Endothelial cell of umbilical vein (primary cell): ENCODE measurements around the gene PDX1.

DNA sequence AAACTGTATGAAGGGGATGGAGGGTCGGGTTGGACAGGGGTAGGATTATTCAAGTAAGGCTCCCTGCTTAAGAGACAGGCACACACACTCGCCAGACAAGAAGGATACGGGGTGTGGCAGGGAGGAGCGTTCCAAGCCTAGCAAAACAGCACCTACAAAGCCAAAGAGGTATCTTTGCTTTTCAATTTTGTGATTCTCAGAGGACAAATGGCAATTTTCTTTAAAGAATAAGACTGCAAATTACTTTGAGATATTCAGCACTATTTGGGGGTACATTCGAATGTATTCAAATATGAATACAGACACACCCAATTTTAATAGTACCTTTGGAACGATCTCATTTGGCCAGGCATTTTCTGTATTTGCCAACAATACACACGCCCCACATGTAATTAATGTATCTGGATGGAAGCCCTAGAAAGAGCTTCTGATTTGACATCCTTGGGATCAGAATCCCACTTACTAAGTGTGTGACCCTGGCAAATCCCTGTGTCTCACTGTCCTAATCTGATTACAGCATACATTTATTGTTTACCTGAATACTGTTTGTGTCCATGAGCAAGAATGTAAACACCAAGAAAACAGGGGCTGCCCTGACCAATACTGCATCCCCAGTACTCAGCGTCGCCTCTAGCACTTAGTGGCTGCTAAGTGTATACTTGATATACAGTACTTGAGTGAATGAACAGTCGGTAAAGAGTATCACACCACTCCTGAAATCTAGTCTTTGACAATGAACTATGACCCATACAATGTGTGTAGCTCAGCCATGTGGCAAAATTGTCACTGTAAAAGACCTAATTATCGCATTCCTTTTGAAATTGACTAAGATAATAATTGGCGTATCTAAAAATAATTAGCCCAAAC, 2.2 kb downstream of the USP12 start:
- PRO-cap = no peak
CAGE:
- cytosol, long polyA minus RNA = no peak
- cytosol, long polyA plus RNA = no peak
- long polyA plus RNA = no peak
- nucleus, long polyA minus RNA = no peak
- nucleus, long polyA plus RNA = no peak

GRCh38 chr13:27170269-27171156, 1.1 kb downstream of the USP12 start:
- PRO-cap = unidirectional peak, plus-strand start at chr13:27170836; bidirectional peak, plus-strand start at chr13:27171016, minus-strand start at chr13:27171042
CAGE:
- cytosol, long polyA minus RNA = no peak
- cytosol, long polyA plus RNA = no peak
- long polyA plus RNA = no peak
- nucleus, long polyA minus RNA = no peak
- nucleus, long polyA plus RNA = no peak

GRCh38 chr13:27264022-27264516, 6.6 kb upstream of the RASL11A start:
- PRO-cap = no peak
CAGE:
- cytosol, long polyA minus RNA = no peak
- cytosol, long polyA plus RNA = no peak
- long polyA plus RNA = no peak
- nucleus, long polyA minus RNA = no peak
- nucleus, long polyA plus RNA = no peak

DNA sequence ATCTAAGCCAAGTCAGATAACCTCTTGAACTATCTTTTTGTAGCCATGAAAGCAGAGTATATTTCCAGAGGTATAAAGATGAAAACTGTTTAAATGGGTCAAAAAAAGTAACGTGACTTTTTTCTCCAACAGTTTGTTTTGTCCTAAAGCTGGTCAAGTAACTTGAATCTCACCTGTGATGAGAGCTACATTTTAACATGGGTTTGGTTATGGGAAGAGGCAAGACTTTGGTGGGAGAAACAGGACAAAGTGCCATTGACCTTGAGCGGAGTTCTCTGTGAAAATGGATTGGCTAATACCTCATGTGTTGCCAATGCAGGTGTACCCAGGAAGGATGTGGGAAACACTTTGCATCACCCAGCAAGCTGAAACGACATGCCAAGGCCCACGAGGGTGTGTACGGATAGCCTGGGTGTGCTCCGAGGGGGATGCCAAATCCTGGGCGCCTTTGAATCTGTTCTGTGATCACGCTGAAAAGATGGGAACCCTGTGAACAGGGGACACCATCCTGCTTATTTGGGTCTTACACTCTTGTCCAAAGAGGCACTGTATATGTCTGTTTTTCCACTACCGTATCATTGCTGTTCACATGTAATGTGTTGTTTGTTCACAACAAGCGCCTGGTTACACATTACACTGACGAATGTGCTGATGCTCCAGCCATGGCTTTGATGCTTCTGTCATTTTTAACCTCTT, 8.1 kb downstream of the GTF3A start:
- PRO-cap = no peak
CAGE:
- cytosol, long polyA minus RNA = no peak
- cytosol, long polyA plus RNA = no peak
- long polyA plus RNA = no peak
- nucleus, long polyA minus RNA = no peak
- nucleus, long polyA plus RNA = no peak

DNA sequence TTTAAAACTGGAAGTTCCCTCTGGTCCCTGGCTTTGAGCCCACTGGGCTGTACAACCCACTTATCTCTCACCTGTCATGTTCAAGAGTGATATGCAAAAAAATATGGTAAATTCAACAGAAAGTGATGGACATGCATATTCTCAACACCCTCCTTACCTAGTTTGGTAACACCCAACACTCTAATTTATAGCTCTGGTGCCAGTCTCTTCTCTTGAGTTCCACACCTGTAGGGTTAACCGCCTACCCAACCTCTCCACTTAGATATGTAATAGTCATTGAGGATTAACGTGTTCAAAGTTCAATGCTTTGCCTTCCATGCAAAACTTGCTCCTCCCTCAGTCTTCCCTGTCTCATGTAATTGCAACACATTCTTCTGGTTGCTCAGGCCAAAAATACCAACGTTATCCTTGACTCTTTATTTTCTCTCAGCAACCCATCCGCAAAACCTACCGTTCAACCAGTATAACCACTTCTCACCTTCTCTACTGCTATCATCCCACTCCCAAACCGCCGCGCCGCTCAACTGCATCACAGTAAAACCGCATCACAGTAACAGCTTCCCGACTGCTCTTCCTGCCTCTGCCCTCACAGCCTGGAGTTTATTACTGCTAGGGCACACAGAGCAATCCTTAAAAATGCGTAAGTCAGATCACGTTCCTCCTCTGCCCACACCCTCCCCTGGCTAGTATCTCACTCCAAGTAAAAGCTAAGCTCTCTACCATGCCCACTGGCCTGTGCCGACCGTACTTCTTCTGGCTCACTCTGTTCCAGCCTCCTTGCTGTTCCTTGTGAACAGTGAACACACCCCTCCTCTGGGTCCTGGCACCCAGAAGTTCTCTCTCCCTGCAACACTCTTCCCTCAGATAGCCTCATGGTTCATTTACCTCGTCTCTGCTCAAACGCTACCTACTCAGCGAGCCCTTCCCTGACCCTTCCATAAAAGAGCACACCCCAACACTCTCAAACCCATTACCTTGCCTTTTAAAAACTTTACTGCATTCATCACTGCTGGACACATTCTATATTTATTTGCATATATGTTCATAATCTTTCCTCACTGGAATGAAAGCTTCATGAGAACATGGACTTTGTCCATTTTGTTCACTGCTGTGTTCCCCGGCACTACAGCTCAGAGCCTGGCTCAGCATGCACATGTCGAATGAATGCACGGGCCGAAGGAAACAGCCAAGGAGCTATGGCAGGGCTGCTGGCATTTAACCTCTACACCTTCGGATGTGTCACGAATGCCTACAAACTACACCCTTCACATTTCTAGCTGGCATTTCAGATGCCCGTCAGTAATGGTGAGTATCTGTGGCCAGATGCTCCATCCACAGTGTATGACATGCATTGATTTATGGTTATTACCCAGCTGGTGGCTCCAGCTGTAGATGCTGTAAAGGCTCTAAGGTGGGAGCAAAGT, 8.0 kb downstream of the MTIF3 start:
- PRO-cap = no peak
CAGE:
- cytosol, long polyA minus RNA = no peak
- cytosol, long polyA plus RNA = no peak
- long polyA plus RNA = no peak
- nucleus, long polyA minus RNA = no peak
- nucleus, long polyA plus RNA = no peak

DNA sequence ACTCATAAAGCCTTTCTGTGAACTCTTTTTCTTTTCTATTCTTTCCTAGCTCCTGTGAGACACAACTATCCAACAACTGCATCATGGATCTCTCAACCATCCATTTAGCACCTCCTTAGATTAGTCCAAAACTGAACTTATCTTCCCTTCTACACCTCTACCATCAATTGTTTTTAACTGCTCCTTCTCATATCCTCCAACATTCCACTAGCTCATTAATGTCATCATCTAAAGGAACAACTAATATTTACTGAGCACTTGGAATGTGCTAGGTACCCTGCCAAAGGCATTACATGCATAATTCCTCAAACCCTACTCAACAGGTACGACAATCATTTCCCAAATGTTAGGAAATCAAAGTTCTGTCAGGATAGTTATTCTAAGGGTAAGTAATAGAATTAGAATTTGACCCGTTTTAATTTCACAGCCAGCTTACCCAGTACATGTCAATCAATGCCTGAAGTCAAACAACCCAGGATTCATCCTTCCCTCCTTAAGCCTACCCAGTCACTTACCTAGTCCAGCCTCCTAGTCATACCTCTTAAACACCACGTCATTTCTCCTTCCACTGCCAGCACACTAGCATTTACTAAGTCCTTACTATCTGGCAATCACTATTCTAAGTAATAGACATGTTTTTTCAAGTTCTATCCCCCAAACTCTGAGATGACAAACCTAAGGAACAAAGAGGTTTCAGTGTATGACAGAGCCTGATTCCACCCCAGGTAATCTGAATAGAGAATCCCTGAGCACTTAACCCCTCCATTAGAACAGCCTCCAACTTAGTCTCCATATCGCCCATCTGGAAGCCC, 2.4 kb downstream of the LNX2 start:
- PRO-cap = no peak
CAGE:
- cytosol, long polyA minus RNA = no peak
- cytosol, long polyA plus RNA = no peak
- long polyA plus RNA = no peak
- nucleus, long polyA minus RNA = no peak
- nucleus, long polyA plus RNA = no peak

- PRO-cap = no peak
CAGE:
- cytosol, long polyA minus RNA = start-site peak on the plus strand at chr13:27666342-27666412, 10 reads
- cytosol, long polyA plus RNA = no peak
- long polyA plus RNA = no peak
- nucleus, long polyA minus RNA = no peak
- nucleus, long polyA plus RNA = no peak
Measured at GRCh38 chr13:27665466-27666532, 44.1 kb downstream of the POLR1D start.

DNA sequence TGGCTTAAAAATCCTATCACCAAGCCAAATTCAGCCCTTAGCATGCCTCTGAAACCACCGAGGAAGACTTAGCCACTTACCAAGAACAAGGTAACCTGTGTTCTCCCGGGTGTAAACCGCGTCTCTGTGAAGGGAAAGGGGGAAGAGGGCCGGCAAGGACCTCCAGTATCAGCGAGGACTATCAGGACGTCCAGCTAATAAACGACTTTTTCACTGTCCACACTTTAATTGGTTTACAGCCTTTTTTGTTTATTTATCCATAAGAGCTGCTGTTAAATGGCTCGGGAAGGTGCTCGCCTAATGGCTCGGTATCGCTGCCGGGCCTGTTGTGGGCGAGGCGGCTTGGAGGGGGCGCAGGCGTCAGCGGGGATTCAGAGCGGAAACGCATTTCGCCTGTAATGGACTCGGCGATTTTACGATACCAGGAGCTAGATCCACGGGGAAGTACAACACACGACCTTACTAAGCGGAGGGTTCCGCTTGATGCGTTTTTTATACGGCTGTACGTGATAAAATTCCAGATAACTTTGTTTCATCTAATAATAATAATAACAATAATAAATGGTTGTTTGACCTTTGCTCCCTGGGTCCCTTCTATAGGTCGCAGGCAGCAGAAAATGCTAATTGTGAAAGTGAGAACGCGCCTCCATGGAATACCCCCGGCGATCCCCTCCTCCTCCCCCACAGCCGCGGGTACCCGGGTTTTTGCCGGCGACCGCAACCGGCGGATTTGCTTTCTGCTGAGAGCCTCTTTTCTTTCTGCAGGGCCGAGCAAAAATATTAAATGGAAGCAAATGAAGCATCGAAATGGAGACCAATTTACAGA, 2.5 kb upstream of the PDX1 start:
- PRO-cap = no peak
CAGE:
- cytosol, long polyA minus RNA = no peak
- cytosol, long polyA plus RNA = no peak
- long polyA plus RNA = no peak
- nucleus, long polyA minus RNA = no peak
- nucleus, long polyA plus RNA = no peak

- PRO-cap = no peak
CAGE:
- cytosol, long polyA minus RNA = no peak
- cytosol, long polyA plus RNA = no peak
- long polyA plus RNA = no peak
- nucleus, long polyA minus RNA = no peak
- nucleus, long polyA plus RNA = no peak
Measured at GRCh38 chr13:27919551-27920447, at the start of gene PDX1. Gene PDX1, plus strand, starts transcription at chr13:27920000.

DNA sequence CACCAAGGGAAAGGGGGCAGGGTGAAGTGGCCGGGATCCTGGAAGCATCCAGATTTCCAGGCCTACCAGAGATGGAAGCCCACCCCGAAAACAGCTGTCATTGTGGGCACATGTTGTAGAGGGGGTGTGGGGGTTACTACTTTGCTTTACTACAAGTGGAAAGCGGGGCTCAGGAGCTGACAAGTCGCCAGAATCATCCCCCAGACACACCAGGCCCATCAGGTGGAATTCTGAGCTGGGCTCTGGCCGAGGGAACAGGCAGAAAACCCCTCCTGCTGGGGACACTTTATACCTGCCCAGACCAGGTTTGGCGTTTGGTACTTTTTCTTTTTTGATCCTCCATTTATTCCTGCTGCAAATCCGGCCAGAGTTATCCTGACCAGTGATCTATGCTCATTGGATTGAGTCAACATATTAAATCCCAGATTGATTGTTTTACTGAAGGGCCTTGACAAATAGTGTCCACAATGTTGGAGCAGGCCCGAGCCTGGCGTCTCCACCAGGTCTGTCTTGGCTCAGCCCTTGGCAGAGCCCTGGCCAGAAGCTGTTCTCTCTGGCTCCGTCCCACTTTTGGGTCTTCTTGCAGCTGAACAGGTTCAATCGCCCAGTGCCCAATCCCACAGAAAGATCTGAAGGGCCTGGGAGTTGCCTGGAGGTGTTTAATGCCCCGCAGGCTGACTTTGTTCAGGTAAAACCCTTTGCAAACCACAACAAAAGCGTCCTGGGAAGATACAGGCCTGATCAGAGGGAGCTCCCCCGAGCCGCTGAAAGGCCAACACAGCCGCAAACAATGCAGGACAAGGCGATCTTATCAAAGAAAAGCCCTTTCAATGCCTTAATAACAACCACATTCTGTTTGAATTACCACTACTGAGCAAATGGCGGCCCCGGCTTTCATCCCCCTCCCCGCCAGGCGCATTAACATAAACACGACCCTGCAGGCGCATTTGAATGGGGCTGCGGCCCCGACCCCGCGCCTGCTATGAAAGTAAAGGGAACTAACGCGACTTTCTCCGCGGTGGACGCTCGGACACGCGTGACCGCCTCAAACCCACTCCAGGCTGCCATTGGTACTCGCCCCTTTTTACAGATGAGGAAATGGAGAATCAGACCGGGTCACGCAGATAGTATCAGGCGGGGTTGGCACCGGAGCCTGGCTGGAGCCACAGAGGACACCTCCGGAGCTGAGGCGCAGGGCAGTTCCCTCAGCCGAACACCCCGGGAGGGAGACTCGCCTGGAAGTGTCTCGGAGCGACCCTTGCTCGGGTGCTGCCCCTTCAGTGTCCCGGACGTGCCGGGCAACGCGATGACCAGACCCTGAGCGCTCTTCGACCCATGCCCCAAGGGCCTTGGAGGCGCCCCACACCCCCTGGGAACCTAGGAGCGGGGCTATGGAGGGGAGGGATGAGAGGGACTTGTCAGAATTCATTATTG, 3.3 kb downstream of the CDX2 start:
- PRO-cap = no peak
CAGE:
- cytosol, long polyA minus RNA = no peak
- cytosol, long polyA plus RNA = no peak
- long polyA plus RNA = no peak
- nucleus, long polyA minus RNA = no peak
- nucleus, long polyA plus RNA = no peak

DNA sequence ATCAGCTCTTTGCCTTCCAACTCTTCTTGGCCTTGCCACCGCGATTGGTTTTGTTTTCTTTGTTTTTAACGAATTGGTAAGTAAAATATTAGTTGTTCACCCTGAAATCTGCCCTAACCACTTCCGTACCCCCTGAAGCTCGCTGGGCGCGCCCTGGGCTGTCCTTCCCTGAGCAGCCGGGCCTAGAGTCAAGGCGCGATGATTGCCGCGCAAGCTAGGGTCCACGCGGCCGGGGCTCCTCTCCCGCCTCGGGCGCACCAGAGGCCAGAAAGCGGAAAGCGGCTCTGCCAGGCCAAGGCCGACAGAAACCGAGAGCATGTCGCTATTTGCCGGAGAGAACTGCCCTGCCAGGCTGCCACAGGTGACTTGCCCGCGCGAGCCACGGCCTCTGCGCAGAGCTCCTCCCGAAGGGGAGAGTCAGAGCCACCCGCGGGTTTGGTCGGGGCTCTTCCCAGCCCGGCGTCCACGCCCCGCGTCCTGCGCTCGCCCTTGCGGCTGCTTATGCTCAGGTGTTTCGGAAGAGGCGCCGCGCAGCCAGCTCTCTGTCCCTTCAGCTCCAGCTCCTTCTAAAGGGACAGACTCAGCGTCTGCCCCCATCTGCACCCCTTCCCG, 6.6 kb upstream of the CDX2 start:
- PRO-cap = no peak
CAGE:
- cytosol, long polyA minus RNA = no peak
- cytosol, long polyA plus RNA = no peak
- long polyA plus RNA = no peak
- nucleus, long polyA minus RNA = no peak
- nucleus, long polyA plus RNA = no peak

DNA sequence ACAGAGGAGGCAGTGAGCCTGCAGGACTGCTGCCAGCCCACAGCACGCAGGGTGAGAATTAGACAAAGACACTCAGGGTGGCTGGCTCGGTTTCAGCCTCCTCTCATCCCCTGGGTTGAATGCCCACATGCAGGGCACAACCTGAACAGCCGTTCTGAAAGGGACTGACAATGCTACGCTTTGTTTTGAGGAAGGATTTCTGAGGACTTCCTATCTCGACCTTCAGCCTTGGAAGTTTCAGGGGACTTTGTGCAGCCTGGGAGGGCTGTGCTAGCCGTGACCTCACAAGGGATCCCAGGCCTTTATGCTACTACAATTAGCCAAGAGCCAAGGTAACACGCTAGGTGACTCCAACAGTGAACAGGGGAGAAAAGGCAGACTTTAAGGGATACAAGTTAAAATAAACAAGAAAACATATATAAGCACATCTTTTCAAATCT, 34.4 kb upstream of the URAD start:
- PRO-cap = no peak
CAGE:
- cytosol, long polyA minus RNA = no peak
- cytosol, long polyA plus RNA = no peak
- long polyA plus RNA = no peak
- nucleus, long polyA minus RNA = no peak
- nucleus, long polyA plus RNA = no peak

GRCh38 chr13:28099358-28099826, 984 bp downstream of the FLT3 start:
- PRO-cap = no peak
CAGE:
- cytosol, long polyA minus RNA = no peak
- cytosol, long polyA plus RNA = no peak
- long polyA plus RNA = no peak
- nucleus, long polyA minus RNA = no peak
- nucleus, long polyA plus RNA = no peak

- PRO-cap = no peak
CAGE:
- cytosol, long polyA minus RNA = no peak
- cytosol, long polyA plus RNA = no peak
- long polyA plus RNA = no peak
- nucleus, long polyA minus RNA = no peak
- nucleus, long polyA plus RNA = no peak
Measured at GRCh38 chr13:28099827-28100154, 585 bp downstream of the FLT3 start.

- PRO-cap = bidirectional peak, plus-strand start at chr13:28138851, minus-strand start at chr13:28138409; bidirectional peak, plus-strand start at chr13:28139134, minus-strand start at chr13:28139212; bidirectional peak, plus-strand start at chr13:28139457, minus-strand start at chr13:28139486
CAGE:
- cytosol, long polyA minus RNA = no peak
- cytosol, long polyA plus RNA = no peak
- long polyA plus RNA = no peak
- nucleus, long polyA minus RNA = start-site peak on the plus strand at chr13:28139015-28139063, 55 reads
- nucleus, long polyA plus RNA = no peak
Measured at GRCh38 chr13:28138679-28139527, 558 bp downstream of the PAN3 start.

- PRO-cap = no peak
CAGE:
- cytosol, long polyA minus RNA = no peak
- cytosol, long polyA plus RNA = no peak
- long polyA plus RNA = no peak
- nucleus, long polyA minus RNA = no peak
- nucleus, long polyA plus RNA = no peak
Measured at GRCh38 chr13:28256028-28256675, 117.8 kb downstream of the PAN3 start.

DNA sequence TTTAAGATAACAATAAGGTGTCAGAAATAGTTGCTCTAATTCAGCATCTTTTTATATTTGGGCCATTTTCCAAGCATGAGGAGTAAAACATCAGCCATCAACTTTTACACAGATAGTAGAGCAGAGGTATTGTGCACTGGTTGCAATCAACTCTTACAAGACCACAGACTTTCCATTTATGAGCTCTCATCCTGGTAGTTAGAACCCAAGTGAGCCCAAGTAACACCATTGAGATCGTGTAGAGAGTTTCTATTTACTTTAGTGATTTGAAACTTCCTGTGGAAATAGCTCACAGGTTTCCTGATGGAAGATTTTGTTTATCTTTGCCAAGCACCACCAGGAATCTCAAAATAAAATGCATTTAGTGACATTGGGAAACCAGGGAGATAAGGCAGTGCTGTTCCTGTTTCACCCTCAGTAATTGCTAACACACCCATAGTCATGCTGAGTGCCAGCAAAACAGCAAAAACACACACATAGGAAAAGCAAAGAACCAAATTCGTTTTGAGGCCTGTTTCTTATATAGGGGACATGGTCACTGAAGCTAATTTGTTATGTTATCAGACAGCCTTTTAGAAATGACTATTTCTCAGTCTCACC, 102.5 kb downstream of the FLT1 start:
- PRO-cap = bidirectional peak, plus-strand start at position 364 of the sequence, minus-strand start at position 211 of the sequence
CAGE:
- cytosol, long polyA minus RNA = no peak
- cytosol, long polyA plus RNA = no peak
- long polyA plus RNA = no peak
- nucleus, long polyA minus RNA = start-site peak on the plus strand centred at position 491 of the sequence, 33 bp wide, 5 reads
- nucleus, long polyA plus RNA = no peak

DNA sequence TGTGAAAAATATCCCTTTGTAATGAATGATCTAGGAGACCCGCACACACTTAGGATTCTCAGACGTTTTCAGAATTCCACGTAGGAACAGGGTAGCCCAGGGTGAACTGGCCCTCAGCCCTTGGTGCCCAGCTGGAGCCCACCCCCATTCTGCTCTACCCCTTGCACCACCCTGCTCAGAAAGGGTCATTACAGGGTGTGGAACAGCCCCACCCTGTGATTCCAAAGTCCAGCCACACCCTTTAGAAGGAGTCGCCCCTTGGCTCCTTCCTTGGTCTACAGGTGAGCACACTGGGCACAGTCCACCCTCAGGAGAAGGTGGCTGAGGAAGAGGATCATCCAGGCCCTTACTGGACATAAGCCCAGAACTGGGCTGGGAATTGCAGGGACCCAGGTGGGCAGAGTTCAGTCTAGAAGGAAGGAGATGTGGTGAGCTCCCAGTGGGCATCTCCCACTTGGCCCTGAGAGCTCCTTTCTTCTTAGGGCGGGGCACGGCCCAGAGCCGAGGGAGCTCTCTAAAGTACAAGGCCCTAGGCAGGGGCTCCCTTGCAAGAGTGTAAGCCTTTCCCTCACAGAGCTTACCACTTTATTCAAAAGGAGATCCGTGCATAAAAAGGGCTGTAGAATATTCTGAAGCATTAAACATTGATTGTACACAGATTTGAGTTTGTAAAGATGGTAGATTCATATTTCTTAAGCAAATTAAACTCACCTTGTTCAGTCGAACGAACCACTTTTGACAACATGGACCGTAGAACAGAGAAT, 8.5 kb downstream of the SLC46A3 start:
- PRO-cap = no peak
CAGE:
- cytosol, long polyA minus RNA = no peak
- cytosol, long polyA plus RNA = no peak
- long polyA plus RNA = no peak
- nucleus, long polyA minus RNA = no peak
- nucleus, long polyA plus RNA = no peak

DNA sequence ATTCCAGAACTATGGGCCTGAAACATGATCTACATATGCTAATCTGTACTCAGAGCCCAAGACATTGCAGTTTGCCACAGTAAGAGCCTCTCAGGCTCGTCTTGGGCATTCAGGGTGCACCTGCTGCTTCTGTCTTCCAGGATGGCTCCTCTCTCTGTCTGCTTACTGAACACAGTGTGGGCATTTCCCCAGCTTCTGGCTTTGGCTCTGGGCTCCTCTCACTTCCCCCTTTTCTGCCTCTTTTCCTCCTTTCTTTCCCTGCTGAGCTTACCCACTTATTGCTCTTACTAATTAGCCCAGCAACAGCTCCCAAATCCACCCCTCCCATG, 22.4 kb upstream of the SLC46A3 start:
- PRO-cap = no peak
CAGE:
- cytosol, long polyA minus RNA = no peak
- cytosol, long polyA plus RNA = no peak
- long polyA plus RNA = no peak
- nucleus, long polyA minus RNA = no peak
- nucleus, long polyA plus RNA = no peak

GRCh38 chr13:28744056-28744519, 25.3 kb upstream of the SLC46A3 start:
- PRO-cap = no peak
CAGE:
- cytosol, long polyA minus RNA = no peak
- cytosol, long polyA plus RNA = no peak
- long polyA plus RNA = no peak
- nucleus, long polyA minus RNA = no peak
- nucleus, long polyA plus RNA = no peak